Measurements from ENCODE around the genes ZBTB26 and RABGAP1.

DNA sequence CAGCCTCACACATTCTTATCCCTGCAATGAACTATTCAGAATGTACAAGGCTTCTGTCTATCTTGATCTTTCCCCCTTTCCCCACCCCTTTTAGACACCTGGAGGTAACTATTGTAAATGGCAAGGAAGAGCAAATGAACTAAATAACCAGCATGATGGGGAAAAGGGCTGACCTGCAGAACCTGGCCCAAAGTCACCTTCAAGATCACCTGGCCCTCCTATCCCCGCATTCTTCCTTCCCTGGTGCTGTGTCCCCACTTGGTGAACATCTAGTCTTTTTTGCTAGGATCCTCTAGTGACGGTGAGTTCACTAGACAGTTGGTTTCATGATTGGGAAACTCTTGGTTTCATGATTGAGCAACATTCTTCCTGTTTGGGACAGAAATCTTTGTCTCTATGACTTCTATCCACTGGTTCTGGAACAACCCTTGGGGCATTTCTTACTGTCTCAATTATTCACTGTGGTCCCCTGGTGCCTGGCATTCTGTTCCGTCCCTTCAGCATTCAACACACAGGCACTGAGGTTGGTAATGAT lies 50.3 kb upstream of the DAB2IP start:
- RRBS, result no CpG with 5 or more reads among the region's 3 CpGs

DNA sequence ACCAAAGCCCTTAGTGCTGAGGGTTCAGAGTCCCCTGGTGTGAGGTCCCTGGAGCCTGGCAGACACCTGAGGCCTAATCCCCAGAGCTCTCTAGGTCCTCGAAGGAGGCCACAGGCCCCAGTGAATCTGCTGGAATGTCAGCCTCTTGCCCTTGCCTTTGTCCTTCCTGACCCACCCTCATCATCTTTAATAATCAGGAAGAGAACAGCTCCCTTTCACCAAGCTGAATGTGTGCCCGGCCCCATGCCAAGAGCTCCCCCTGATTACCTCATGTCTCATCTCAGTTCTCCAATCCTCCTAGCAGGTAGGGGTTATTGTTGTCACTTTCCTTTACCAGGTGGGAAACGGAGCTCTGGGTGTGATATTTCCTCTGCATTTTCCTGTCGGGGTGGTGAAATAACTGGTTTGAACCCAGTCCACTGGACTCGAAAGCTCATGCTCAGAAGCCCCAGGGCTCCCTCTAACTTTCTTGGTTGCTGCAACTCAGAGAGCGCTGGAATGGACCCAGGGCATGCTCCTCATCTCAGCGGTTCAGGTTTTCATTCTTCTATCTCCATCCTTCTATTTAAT lies 5.9 kb downstream of the DAB2IP start:
- RRBS, result no CpG with 5 or more reads among the region's 7 CpGs

DNA sequence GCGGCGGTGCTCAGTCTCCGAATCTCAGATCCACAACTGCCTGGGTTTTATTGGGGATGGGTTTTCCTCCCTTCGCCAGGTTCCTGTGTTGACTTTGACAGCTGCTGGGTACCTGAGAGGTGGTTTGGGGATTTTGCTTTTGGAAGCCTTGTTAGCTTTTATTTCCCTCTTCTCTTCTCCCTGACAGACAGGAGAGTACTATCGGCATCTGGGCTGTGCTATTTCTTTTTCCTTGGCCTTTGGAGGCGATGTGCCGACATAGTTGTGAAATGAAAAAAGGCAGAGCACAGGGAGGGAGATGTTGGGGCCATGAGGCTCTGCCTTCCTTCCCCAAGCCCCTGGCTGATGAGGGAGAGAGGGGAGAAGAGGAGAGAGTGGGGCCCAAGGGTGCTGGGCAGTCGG lies 7.4 kb downstream of the DAB2IP start:
- RRBS, result no CpG with 5 or more reads among the region's 8 CpGs

DNA sequence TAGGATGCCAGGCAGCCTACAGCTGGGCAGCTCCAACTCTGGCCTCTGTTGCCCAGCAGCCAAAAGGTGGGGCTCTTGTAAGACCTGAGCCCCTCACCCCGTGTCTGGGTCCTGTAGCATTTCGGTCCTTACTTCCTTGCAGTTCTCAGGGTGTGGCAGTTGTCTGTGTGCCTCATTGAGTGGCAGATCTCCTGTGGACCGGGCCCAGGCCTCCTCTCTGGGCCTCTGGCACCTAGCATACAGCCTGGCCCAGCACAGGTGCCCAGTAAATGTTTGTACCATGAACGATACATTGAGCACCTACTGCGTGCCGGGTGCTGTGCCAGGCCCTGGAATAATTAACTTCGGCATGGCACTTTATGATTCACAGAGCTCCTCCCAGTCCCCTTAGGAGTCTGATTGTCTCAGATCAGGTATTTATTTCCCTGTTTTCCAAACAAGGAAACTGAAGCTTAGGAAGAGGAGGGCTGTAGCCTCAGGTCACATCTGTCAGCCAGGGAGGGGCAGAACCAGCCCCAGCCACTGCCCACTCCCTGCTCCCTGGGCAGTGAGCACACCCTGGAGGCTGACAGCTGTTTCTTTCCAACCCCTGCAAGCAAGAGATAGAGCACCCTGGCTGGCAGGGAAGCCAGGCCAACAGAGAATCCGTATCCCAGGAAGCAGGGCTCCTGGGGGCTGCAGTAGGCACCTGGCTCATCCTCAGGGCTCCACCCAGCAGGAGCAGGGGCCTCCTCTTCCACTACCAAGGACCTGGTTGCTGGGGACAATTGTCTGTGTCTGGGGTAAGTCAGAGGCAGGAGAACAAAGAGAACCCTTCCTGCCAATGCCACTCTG lies 68.9 kb downstream of the DAB2IP start:
- RRBS, result 72% methylated on average over 4 of the region's 8 CpGs

- RRBS, result no CpG with 5 or more reads among the region's 14 CpGs
Measured at GRCh38 chr9:121731835-121732869, 80.7 kb downstream of the DAB2IP start.

DNA sequence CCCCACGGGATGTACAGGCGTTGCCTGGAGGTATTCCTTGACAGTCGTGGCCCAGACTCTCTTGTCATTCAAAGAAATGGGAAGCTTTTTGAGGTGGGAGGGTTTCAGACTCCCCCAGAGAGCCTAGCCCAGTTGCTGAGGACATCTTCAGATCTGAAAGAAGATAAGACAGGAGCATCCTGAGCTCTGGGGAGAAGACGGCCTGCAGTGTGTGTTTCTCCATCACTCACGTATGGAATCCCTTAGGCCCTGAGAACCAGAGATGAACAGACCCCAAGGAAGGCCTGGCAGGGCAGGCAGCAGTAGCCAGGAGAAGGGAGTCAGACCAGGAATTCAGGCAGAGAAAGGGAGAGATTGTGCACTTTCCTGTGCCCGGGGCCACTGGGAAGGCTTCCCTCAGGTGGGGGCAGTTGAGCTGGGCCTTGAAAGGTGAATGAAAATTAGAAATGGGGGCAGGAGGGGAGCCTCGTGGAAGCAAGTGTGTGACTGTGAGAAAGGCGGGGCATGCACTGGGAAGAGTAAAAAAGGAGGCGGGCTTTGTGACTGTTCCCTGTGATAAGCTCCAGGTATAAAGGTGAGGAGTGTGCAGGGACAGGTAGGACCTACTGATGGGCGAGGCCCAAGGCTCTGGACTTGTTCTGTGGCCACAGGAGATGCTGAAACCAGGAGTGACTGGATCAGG lies 82.0 kb downstream of the DAB2IP start:
- RRBS, result no CpG with 5 or more reads among the region's 10 CpGs

DNA sequence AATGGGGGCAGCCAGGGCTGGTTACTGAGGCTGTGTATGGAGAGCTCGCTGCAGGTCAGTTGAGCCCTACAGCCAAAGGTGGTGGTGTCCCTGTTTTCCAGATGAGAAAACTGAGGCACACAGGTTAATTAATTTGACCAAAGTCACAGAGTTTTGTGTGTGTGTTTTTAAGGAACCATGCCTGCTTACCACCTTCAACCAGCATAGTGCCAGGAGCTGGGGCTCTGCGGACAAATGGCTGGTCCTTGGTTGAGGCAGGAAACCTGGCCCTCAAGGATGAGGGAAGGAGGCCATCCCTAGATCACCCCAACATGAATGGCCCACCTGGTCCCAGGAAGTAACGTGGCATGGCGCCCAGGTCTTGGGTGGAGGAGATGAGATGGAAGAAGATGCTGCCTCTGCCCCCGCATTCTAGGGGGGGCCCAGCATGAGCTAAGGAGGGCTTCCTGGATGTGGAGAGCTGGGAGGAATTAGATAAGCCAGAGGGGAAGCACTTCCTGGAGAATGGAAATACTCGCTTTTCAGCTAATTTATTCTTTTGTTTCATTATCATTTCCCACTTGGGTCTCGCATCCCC lies 94.9 kb downstream of the DAB2IP start:
- RRBS, result no CpG with 5 or more reads among the region's 7 CpGs

DNA sequence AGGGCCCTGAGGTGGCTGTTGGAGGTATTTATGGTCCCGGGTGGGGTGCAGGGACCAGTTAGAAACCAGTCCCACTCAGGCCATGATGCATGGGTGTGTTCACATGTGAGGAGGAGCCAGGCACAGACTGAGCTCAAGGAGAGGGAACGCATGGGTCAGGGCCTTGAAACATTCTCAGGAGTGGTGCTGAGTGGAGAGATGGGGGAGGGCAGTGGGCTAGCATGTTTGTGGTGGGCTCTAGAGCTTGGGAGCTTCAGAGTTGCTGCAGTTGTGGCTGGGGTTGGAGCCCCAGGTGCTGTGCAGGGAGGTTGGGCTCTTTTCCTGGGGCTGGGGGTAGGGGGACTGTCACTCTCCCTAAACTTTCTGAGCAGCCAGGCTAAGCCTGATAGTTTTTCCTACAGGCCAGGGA lies 95.4 kb downstream of the DAB2IP start:
- RRBS, result no CpG with 5 or more reads among the region's 2 CpGs

GRCh38 chr9:121748440-121749475 lies 97.3 kb downstream of the DAB2IP start:
- RRBS, result no CpG with 5 or more reads among the region's 12 CpGs

DNA sequence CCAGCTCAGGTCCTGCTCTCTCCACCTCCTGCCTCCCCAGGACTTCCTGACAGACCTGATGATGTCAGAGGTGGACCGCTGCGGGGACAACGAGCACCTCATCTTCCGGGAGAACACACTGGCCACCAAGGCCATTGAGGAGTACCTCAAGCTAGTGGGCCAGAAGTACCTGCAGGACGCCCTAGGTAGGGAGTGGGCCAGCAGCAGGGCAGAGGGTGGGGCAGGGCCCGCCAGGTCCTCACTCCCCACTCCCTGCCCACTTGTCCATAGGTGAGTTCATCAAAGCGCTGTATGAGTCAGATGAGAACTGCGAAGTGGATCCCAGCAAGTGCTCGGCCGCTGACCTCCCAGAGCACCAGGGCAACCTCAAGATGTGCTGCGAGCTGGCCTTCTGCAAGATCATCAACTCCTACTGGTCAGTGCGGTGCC lies 112.0 kb downstream of the DAB2IP start:
- RRBS, result no CpG with 5 or more reads among the region's 12 CpGs

DNA sequence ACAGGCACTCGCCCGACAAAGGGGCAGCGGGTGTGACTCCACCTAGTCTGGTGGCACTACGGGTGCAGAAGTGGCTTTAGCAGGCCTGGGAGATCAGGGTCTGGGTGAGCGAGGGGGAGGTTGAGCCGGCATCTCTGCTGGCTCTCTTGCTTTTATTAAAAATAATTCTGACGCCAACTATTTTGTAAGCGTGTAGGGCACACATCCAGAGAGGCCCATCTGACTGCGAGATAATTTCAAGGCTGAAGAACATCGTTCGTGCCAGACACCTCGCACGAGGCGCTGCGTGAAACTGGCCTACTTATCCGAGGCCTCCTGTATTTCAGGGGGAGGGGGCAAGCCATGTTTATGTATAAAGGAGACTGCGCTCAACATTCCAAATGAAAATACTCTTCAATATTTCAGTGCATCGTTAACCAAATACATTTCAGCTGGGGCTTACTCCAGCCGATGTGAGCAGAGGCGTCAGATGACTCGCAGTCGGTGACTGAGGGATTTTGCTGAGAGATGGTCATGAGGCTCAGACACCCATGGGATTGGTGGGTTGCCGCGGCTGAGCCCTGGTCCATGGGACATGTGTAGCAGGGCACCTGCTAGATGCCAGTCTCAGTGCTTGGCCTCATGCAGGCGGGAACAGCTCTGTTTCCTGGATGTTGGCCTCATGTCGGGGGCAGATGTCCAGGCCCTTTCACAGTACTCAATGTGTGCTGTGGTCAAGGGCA lies 201.4 kb downstream of the DAB2IP start:
- RRBS, result no CpG with 5 or more reads among the region's 26 CpGs

DNA sequence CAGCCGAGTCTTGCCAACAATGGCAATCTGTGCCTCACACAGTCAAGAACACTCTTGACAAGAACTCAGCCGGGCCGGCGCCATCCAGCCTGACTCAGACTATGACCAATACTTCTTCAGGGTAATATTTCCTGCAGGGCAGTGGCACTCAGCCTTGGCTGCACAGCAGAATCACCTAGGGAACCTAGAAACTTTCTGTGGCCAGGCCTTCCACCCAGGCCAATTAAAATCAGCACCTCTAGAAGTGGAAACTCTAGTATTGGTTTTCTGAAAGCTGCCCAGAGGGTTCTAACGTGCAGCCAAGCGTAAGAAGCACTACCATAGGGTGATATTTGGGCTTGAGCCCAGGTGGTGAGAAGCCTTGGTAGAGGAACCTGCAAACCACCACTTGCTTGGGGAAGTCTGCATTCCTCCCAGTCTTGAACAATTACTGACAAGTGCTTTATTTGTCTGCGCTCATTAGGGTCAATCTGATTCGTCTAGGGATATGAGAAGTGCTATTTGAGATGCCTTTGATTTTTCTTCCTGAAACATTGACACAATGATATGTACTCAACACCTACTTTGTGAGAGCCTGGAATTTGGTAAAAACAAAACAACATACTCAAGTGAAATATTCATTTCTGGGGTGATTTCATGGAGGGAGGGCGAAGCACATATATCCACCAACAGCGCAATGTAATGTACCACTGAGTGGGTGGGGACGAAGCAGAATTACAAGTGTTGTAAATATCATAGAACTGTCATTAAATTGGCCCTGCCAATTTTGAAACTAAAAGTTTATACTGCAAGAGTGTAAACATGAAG lies 120.4 kb downstream of the TTLL11 start:
- RRBS, result no CpG with 5 or more reads among the region's 11 CpGs

- RRBS, result no CpG with 5 or more reads among the region's 9 CpGs
Measured at GRCh38 chr9:121985952-121986442, 107.1 kb downstream of the TTLL11 start.

GRCh38 chr9:122107370-122107802 lies 14.3 kb upstream of the TTLL11 start:
- RRBS, result no CpG with 5 or more reads among the region's 6 CpGs

DNA sequence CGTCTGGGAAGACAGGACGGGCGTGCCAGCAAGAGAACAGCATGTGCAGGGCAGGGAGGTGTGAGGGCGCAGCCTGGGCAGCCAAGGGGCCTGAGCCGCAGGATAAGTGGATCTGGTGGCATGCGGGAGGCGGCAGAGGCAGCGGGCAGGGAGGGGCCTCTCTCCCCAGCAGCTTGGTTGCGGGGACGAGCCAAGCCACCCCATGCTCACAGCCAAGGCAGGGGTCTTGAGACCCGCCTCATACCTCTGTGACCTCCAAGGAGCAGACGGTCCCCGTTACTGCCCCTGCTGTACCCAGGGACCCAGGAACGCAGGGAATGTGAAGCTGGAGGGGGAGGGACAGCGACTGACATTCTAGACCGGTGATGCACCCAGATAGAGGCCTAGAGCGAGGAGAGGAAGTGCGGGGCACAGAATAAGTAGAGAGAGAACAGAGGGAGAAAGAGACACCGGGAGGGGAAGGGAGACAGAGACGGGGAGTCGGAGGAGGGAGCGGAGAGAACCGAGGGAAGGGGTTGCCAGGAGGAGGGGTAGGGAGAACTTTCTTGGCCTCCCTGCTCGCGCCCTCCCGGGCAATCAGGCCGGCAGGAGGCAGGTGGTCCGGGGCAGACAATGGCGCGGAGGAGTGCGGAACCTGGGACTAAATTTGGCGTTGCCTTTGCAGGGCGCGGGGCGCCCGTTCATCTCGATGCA lies 33.1 kb upstream of the TTLL11 start:
- RRBS, result 13% methylated on average over 3 of the region's 37 CpGs

GRCh38 chr9:122819084-122820542 lies 8.8 kb downstream of the PDCL start:
- RRBS, result no CpG with 5 or more reads among the region's 13 CpGs

- RRBS, result no CpG with 5 or more reads among the region's 3 CpGs
Measured at GRCh38 chr9:122903396-122903694, 1.8 kb downstream of the RC3H2 start.

- RRBS, result 2% methylated on average over 11 of the region's 49 CpGs
Measured at GRCh38 chr9:122930972-122931859, at the start of gene ZBTB26. Gene ZBTB26 (minus strand): TSS chr9:122931512.

- RRBS, result no CpG with 5 or more reads among the region's 58 CpGs
Measured at GRCh38 chr9:122940284-122941461, at the start of gene RABGAP1. Gene RABGAP1 (plus strand): TSS chr9:122941020.

DNA sequence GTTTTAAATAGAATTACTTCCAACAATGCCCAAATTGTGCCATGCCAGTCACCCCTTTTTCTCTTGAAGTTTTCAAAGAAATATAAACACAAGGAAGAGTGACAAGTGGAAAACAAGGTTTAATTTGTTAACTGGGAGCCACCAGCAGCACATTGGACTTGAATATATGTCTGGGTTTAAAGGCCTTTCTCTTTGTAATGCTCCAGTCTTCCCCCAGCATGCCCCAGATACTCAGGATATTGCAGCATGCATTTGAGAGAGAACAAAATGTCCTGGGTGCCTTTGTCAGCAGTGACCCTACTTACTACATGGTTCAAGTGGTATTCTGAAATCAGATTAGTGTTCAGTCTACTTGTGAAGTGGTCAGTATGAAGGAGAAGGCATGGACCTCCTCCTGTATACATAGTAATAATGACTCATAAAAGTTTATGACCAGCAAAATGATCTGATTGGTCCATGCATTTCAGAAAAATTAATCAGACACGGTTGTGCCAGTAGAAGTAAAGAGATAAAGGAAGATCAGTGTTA lies 25.3 kb downstream of the GPR21 start:
- RRBS, result no CpG with 5 or more reads among the region's 1 CpG